Epithelial cell of alveolus of lung (primary cell): Measurements from ENCODE around the genes PKD2L1, SEMA4G, LBX1 and LDB1.

- RAMPAGE, long total RNA = no peak
- RRBS = no CpG with 5 or more reads among the region's 5 CpGs
Measured at GRCh38 chr10:100329982-100330231, at the start of gene PKD2L1. Gene PKD2L1 (minus strand): TSS chr10:100330228.

- RAMPAGE, long total RNA = no peak
- RRBS = no CpG with 5 or more reads among the region's 8 CpGs
Measured at GRCh38 chr10:100348969-100349958, 2.2 kb downstream of the SCD start.

- RAMPAGE, long total RNA = no peak
- RRBS = 3% methylated on average over 5 of the region's 40 CpGs
Measured at GRCh38 chr10:100739236-100739687, 6.1 kb upstream of the PAX2 start.

DNA sequence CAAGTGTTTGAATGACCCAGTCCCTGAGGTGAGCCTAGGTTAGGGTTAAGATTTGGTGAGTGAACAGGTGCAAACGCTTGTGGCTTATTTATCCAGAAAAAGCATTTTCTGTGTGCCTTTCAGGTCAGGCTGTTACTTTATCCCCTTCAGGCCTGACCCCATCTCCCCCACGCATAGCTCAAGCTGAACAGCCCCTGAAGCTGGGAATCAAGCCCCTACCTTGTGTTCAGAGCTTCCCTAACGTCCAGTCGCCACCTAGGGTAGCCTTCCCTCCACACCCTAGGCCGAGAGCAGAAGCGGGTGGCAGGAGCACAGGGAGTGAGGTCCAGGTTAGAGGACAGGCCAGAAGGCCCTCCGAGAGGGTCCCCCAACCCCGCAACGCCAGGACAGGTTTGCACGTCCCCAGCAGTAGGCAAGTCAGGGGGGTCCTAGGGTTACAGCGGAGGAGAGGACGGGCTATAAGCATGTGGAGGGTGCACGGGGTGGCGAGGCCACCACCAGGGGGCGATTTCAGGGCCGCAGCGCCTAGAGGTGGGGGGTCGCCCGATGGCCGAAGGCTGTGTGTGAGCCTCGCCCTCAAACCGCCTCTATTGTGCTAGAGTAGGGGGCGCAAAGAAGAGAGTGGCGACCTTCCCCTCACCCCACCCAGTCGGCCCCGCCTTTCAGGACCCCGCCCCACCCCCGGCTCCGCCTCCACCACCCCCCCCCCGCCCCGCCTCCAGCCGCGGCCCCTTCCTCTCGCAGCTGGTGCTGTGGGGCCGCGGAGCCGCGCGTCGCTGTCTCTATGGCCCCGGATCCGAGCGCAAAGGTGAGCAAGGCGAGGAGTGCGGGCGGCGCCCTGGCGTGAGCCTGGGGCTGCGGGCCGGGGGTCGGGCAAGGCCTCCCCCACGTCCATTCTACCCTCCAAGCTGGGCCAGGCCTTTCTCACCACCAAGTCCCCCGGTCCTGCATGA is at the start of gene SEMA4G:
SEMA4G (plus strand) TSS at position 721 of the 953 bp plus-strand sequence.
- RAMPAGE, long total RNA = start-site peak on the plus strand centred at position 725 of the sequence, 62 bp wide, 28 and 39 reads in 2 replicates
- RRBS = 2% methylated on average over 12 of the region's 53 CpGs

DNA sequence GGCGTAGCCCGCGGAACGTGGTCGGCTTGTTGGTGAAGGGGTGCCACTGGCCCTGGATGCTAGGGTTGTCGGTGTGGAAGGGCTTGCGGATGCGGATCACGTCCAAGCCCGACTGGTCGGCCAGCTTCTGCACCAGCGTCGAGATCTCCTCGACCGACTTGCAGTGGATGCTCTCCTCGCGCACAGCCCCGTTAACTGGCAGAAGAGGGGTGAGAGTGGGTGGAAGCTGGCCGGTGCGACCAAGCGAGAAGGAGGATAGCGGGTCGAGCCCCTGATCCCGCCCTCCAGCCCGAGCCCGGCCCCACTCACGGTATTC is 558 bp downstream of the MRPL43 start:
- RAMPAGE, long total RNA = no peak
- RRBS = 2% methylated on average over 8 of the region's 27 CpGs

DNA sequence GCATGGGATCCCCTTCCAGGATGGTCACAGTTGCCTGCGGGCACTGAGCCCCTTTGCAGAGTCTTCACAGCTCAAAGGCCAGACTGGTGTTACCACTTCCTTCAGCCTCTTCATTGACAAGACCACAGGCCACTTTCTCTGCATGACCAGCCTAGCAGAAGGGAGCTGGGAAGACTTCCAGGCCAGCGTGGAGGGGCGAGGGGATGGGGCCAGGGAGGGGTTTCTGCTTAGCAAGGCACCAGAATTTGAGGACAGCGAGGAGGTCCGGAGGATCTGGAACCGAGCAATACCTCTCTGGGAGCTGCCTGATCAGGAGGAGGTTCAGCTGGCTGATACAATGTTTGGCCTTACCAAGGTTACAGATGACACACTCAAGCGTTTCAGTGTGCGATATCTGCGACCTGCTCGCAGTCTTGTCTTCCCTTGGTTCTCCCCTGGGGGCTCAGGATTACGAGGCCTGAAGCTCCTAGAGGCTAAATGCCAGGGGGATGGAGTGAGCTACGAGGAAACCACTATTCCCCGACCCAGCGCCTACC is 1.1 kb downstream of the TWNK start:
- RAMPAGE, long total RNA = no peak
- RRBS = no CpG with 5 or more reads among the region's 14 CpGs

GRCh38 chr10:101001189-101001902 is 1.7 kb downstream of the LZTS2 start:
- RAMPAGE, long total RNA = no peak
- RRBS = no CpG with 5 or more reads among the region's 7 CpGs

DNA sequence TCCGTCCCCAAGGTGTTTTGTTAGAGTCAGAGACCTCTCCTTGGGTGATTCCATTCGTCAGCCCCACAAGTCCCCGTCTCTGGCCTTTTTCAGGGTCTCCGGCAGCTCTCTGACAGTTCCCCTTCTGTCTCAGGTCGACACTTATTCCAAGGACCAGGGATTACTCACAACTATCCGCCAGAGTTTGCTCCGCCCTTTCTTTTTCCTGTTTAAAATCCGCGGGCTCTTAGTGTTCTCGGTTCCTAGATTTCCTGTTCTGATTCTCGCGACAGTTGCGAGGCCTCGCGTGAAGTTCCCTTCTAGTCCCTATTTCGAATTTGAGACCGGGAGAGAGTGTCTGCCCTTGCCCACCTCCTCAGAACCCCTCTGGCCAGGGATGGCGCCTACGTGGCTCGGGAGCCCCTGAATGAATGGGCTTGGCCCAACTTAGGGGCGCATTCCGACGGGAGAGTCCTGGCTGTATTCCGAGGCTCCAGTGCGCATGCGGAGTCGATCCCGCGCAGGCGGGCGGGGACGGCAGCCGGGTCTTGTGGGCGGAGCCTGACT is 1.2 kb upstream of the KAZALD1 start:
- RAMPAGE, long total RNA = no peak
- RRBS = no CpG with 5 or more reads among the region's 34 CpGs

DNA sequence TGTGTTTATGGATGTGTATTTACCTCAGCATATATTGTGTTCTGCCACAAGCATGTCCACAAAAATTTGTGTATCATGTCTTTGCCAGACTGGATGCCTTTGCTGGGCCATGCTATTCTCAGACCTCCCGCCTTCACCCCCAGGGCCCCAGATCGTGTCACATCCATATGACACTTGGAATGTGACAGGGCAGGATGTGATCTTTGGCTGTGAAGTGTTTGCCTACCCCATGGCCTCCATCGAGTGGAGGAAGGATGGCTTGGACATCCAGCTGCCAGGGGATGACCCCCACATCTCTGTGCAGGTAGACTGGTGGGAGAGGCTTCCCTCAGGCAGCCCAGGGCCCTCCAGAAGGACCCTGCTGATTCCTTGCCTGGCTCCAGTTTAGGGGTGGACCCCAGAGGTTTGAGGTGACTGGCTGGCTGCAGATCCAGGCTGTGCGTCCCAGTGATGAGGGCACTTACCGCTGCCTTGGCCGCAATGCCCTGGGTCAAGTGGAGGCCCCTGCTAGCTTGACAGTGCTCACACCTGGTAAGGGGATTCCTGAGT is 2.4 kb downstream of the KAZALD1 start:
- RAMPAGE, long total RNA = no peak
- RRBS = no CpG with 5 or more reads among the region's 6 CpGs

DNA sequence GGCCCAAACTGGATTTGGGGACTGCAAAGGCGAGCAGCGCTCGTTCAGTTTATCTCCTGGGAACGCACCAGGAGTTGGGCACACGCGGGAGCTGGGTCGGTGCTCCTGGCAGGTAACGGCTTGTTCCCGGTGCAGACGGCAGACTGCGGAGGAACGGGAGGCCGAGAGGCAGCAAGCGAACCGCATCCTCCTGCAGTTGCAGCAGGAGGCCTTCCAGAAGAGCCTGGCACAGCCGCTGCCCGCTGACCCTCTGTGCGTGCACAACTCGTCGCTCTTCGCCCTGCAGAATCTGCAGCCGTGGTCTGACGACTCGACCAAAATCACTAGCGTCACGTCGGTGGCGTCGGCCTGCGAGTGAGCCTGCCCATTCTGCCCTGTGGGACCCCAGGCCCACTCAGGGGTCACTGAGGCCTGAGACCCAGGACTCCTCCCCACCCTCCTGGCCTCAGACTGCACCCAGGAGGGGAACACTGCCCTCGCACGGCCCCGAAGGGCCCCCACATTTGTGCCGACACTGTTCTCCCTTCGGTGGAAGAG is 5.5 kb downstream of the TLX1 start:
- RAMPAGE, long total RNA = no peak
- RRBS = no CpG with 5 or more reads among the region's 35 CpGs

GRCh38 chr10:101146933-101147278 is 15.8 kb downstream of the TLX1 start:
- RAMPAGE, long total RNA = no peak
- RRBS = no CpG with 5 or more reads among the region's 9 CpGs

DNA sequence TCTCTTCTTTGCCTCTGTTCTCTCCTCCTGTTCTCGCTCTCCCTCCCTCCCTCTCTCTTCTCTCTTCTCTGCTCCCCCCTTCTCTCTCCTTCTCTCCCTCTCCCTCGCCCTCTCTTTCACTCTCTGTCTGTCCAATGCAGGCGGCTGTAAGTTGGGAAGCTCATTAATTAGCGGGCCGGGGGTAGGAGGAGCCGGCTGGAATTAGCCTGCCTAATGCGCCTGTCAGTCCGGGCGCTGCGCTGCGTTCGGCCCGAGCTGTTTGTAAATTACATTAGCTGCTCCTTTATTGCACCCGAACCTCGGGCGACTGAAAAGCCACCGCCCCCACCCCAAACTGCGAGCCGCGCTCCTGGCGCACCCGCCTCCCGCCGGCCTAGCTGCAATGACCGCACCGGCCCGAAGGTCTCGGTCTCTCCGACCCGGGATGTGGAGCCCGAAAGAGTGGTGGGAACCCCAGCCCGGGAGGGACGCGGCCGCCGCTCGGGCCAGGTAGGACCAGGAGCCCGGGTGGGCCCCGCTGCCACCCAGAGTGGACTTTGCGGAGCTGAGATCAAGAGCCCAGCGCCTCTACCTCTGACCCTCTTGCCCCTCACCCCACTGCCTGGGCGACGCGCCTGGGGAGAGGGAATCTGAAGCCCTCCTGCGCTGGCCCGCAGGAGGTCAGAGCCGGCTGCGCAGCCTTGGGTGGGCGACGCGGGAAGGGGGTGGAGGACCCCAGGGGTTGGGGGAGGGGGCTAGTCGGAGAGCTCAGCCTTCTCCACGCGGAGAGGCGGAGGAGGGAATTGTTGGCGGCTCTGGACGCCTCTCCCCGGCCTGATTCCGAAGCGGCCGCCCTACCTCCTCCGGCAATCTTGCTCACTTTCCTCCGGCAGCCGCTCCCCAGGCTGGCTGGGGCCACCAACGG is at the start of gene LBX1:
LBX1 (minus strand) TSS at position 138 of the 904 bp plus-strand sequence.
- RAMPAGE, long total RNA = no peak
- RRBS = 1% methylated on average over 10 of the region's 65 CpGs

DNA sequence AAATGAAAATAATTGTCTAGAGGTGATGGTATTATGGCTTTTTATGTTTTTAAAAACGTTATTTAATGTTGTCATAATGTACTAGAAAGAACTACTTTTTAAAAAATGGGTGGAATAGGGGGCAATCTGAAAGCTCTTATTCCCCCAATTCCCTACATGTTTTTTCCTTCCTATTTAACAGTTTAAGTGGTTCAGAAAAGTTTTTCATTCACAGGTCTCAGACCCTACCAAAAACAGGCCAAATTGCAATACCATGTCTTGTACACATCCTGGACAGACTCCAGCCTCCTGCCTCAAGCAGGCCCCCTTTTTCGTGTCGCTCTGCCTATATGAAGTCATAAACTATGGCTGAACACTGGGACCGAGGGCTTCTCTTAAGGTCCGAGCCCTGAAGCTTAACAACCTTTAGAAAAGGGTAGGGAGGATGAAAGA is 1.4 kb downstream of the FBXW4 start:
- RAMPAGE, long total RNA = no peak
- RRBS = no CpG with 5 or more reads among the region's 5 CpGs

GRCh38 chr10:101779049-101779587 is 3.2 kb upstream of the FGF8 start:
- RAMPAGE, long total RNA = no peak
- RRBS = 3% methylated on average over 13 of the region's 46 CpGs

- RAMPAGE, long total RNA = no peak
- RRBS = no CpG with 5 or more reads among the region's 4 CpGs
Measured at GRCh38 chr10:101939836-101940221, 96.2 kb upstream of the KCNIP2 start.

DNA sequence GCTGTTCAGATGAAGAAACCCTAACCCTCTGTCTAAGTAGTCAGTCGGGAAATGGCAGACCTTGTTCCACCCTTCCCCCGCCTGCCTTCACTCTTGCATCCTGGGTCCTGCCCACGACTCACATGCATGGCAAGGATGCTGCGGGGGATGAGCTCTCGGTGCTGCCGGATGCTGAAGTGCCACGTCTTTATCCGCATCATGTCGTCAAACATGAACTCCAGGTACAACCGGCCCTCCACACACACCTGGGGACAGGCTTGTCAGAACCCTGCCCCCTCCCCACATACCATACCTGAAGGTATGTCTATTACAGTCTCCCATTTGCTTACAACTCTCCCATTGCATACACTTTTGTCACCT is 10.4 kb downstream of the LDB1 start:
- RAMPAGE, long total RNA = no peak
- RRBS = 99% methylated on average over 5 of the region's 10 CpGs

- RAMPAGE, long total RNA = no peak
- RRBS = no CpG with 5 or more reads among the region's 2 CpGs
Measured at GRCh38 chr10:102116886-102117502, 3.2 kb downstream of the LDB1 start.

DNA sequence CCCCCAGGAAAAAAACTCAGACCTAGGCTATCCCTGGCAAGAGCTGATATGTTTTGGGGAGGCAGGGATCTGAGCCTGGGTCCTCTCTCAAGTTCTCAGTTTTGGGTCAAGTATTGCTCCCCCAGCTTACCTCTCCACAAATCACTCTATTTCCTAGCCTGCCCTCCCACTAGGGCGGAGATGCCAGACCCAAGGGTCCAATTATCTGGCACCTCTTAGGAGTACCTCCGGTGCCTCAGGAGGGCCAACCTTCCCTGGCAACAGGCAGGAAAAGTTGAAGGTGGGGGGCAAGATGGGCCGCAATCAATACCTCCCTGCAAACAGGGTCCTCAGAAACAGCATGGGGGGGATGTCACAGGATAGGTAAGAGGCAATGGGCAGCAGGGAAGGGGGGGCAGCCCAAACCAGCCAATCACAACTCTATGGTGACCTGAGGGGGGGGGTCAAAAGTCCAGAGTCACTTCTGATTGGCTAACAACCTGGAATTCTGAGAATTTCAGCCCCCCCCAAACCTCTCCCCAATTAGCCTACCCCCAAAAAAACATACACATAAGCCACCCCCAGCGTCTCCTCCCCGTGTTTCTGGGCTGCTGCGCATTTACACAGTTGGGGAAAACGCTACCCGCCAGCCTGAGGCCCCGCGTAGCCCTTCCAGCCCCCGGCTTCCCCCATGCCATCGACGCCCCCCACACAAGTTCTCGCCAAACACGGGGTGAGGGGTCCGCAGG is 691 bp downstream of the LDB1 start:
- RAMPAGE, long total RNA = no peak
- RRBS = no CpG with 5 or more reads among the region's 16 CpGs

DNA sequence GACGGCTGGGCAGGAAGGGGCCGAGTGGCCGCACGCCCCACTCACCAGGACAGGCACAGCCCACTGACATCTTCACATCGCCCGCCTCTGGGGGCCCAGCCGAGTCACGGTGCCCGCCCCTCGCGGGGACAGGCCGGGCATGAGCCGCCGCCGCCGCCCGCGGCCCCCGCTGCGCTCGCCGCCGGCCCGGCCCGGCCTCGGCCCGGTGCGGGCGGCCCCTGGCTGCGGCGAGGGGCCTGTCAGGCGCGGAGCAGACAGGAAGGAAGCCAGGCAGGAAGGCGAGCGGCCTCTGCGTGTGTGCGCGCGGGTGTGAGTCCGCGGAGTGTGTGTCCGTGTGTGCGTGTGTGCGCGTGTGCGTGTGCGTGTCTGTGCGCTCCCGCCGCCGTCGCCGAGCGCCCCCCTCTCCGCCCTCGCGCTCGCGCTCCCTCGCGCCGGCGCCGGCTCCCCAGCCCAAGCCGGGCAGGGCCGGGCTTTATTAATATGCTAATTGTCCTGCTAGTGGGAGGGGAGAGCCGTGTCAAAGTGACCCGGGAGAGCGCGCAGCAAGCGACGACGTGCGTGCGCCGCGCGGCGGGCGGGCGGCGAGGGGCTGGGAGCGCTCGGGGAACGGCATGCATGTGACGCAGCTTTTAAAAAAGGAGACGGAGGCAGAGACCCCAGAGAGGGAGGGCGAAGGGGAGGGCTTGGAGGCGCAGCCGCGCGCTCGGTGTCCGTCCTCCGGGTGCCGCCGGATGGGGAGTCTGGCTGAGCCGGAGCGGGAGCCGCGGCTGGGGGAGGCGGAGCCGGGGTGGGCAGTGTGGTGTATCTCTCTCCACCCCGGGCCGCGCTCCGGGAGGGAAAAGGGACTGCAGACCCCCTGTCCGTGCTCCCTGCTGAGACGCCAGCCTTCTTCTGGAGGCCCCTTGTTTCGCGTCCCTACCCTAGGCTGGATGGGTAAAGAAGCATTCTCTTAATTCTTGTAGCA is at the start of gene LDB1:
LDB1 (minus strand) TSS at position 328 of the 964 bp plus-strand sequence.
- RAMPAGE, long total RNA = no peak
- RRBS = 2% methylated on average over 14 of the region's 111 CpGs

DNA sequence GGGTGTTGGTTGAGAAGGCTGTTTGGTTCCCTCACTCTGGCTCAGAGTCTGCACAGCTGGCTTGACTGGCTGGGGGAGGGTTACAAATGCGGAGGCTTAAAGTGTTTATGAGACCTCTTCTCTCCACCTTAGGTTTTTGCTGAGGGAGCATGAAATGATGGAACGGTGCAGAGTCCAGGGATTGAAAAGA is 1.5 kb upstream of the LDB1 start:
- RAMPAGE, long total RNA = no peak
- RRBS = no CpG with 5 or more reads among the region's 2 CpGs